Aorta (tissue), 1 donor: ENCODE measurements around the gene EMID1.

DNA sequence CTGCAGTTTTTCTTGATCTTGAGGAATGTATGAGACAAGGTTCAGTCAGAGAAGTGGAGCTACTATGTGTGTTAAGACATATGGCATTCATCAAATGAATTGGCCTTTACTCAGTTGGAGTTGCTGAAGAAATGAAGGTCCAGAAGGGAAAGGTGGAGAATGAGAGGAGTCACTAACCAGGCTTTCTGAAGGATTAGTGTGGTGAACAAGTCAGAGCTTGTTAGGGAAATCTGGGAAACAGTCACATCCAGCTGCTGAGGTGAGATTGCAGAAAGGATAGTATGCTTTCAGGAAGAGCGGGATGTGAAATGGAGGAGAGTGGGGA, 11.3 kb upstream of the PITPNB start:
- PRO-cap = no peak

DNA sequence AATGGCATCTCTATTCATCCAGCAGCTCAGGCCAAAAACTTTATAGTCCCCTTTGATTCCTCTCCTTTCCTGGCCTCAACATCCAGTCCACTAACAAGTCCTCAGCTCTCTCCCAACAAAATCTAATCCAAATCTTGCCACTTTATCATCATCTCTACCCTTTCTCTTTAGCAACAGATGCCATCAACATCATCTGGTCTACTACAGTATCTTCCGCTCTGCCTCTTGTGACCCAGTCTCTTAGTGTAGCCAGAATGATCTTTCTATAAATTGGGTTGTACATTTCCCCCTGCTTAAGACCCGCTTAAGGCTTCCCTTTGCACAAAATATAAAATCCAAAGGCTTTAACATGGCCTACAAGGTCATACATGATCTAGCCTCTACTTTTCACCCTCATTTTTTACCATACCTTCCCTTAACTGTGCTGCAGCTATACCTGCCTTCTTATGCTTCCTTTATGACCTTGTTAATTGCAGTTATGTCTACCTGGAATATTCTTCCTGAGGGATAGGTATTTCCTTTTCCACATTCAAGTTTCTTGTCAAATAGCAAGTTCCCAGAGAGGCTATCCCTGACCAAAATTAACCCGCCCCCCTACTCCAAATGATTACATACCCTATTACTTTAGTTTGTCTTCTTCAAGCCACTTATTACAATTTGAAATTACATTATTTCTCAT, 225.9 kb downstream of the TTC28 start:
- PRO-cap = no peak

GRCh38 chr22:28479504-28480208, 200.0 kb downstream of the TTC28 start:
- PRO-cap = no peak

GRCh38 chr22:28754130-28754491, 12.3 kb downstream of the HSCB start:
- PRO-cap = no peak

DNA sequence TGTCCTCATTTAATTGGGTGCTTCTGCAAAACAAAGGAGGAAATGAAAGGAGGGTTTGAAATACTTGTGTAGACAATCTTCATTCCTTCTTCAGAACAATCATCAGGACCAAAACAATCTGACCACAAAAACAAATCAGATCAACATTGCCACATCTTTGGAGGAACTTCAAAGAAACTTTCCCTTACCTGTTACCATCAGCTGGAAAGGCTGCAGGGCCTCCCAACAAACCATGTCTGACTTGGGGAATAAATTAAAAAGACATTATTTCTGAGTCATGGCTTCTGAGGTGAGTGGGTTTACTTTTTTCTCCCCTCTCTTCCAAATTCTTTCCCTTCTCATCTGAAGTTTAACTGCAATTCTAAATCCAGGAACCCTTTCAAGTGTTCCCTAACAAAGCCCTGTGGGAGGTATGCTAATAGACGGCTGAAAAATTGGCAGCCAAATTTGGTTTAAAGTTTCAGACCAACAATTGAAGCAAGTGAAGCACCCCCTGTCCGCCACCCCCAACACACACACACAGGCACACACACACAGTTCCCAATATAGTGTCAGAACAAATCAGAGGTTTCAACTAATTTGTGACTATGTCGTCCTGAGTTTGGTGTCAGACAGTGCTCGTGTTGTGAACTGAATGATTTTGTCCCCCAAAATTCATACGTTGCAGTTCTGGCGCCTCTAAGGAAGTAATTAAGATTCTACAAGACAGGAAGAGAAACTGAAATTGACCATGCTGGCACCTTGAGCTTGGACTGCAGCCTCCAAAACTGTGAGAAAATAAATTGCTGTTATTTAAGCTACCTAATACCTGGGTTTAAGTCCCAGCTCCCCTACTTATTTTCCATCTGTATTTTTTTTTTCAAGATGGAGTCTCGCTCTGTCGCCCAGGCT, 12.2 kb upstream of the CCDC117 start:
- PRO-cap = no peak

DNA sequence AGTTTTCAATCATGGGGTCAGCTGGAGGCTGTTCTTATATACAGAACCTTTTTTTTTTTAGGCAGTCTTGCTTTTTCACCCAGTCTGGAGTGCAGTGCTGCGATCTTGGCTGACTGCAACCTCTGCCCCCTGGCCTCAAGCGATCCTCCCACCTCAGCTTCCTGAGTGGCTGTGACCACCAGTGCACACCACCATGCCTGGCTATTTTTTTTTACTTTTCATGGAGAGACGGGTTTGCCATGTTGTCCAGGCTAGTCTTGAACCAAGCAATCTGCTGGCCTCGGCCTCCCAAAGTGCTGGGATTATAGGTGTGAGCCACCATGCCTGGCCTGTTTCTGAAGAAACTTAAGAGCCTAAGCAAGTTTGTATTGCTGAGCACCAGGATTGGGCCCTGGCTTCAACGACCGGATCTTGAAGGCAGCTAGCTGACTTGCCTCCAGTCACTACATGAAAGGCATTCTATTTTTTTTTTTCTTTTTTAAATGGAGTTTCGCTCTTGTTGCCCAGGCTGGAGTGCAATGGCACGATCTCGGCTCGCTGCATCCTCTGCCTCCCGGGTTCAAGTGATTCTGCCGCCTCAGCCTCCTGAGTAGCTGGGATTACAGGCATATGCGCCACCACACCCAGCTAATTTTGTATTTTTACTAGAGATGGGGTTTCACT, 20.2 kb downstream of the CCDC117 start:
- PRO-cap = no peak

- PRO-cap = bidirectional peak, plus-strand start at chr22:28799533, minus-strand start at chr22:28799409
Observed at GRCh38 chr22:28798925-28799740, 26.6 kb downstream of the CCDC117 start.

DNA sequence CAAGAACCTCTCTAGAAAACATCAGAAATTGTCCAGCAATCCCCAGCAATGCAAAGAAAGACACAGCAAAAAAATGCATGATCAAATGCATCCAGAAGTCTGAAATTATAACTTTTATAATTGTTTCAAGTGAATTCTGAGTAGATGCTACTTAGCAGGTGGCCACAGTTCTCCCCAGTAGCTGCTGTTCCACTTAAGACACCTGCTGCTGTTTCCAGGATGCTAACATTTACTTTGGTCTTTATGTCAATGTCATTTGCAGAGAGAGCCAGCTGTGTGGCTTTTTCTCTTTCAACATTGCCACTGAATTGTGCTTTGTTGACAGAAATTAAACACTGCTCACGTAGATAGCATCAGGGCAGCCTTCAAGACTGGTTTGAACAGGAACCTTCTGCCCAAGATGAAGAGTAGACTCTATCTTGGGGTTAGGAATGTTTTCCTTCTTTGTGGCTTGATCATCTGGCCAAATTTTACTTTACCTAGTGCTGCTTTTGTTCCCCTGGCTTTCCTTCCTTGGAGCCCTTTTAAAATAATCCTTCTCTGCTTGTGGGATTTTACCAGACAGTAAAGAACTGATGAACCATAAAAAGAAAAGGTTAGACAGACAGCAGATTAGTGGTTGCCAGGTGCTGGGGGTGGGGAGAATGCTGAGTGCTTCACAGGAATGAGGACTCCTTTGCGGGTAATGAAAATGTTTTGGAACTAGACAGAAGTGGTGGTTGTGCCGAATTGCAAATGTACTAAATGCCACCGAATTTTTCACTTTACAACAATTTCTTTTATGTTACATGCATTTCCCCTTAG, 50.5 kb downstream of the CCDC117 start:
- PRO-cap = no peak

- PRO-cap = no peak
Observed at GRCh38 chr22:29022016-29022708, 39.5 kb downstream of the C22orf31 start.

- PRO-cap = no peak
Observed at GRCh38 chr22:29049704-29050290, 11.8 kb downstream of the C22orf31 start.

GRCh38 chr22:29093454-29093952, 20.7 kb downstream of the KREMEN1 start:
- PRO-cap = no peak

- PRO-cap = no peak
Observed at GRCh38 chr22:29119820-29120563, 47.2 kb downstream of the KREMEN1 start.

- PRO-cap = no peak
Observed at GRCh38 chr22:29163791-29164216, 41.9 kb upstream of the EMID1 start.

DNA sequence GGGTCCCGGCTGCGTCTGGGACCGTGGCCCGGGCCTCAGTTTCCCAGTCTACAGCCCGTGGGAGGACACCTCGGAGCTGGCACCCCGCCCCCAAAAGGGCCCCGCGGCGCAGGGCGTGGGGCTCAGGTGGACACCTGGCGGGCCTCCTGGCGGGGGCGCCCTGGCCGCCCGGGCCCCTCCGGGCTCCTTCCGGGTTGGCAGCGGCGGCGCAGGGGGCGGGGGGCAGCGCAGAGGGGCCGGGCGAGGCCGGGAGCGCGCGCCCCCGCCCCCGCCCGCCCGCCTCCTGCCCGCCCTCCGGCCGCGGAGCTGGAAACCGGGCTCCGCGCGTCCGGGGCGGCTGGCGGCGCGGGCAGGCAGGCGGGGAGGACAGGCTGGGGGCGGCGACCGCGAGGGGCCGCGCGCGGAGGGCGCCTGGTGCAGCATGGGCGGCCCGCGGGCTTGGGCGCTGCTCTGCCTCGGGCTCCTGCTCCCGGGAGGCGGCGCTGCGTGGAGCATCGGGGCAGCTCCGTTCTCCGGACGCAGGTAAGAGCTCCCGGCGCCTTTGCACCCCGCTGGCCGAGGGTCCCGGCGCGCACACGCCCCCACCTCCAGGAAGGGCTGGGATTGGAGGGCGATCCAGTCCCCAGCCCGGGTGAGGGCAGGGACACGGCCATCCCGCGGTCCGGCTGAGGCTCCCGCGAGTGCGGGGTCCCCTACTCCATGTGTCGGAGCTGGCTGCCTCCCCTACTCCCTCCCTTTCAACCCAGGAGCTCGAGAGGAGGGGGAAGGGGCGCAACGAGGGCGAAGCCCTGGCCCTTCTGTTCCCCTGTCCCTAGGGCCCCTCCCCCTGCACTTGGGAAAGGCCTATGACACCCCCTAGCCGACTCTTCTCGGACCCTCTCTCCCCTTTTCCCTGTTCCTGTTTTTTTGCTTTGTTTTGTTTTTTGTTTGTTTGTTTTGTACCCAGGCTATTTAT, at the start of gene EMID1:
EMID1 (plus strand) TSS at position 279 of the 955 bp plus-strand sequence.
- PRO-cap = bidirectional peak, plus-strand start at position 311 of the sequence, minus-strand start at position 191 of the sequence

GRCh38 chr22:29269306-29270199, 1.5 kb downstream of the EWSR1 start:
- PRO-cap = no peak

GRCh38 chr22:29307191-29307479, 685 bp downstream of the GAS2L1 start:
- PRO-cap = no peak

- PRO-cap = no peak
Observed at GRCh38 chr22:29308825-29309166, 2.3 kb downstream of the GAS2L1 start.

DNA sequence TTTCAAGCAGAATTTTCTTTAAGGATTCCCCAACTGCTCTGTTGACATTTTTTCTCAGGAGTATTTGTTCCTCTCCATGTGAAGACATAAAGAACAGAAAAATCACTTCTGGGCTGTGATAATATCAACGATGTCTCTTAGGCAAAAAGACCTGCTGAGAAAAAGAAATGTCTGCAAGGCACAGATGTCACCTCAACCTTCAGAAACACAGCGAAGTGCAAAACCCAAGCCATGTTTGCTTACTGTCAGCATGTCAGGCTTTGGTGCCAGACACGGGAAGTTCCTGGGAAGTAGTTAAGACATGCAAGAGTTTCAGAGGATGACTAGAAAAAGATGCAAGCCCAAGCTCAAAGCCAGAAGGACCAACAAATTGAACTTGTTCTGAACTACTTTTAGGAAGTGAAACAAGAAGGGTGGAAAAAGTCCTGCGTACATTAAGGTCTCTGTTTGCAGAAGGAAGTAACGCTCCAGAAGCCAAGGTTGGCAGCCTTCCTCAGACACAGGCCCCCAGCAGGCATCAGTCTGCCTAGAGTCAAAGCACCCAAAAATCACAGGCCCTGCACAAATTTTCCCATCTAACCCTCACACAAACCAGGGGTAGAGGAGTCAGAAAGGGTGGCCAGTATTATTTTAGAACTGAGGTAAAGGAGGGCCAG, 2.7 kb downstream of the AP1B1 start:
- PRO-cap = unidirectional peak, plus-strand start at position 470 of the sequence

- PRO-cap = no peak
Observed at GRCh38 chr22:29580188-29580974, 532 bp downstream of the NIPSNAP1 start.

GRCh38 chr22:29702805-29703637, 16.8 kb upstream of the CABP7 start:
- PRO-cap = no peak